SP-49 (cell line): Measurements from ENCODE around the gene TRAF7.

GRCh38 chr16:1933032-1933819 lies 9.8 kb downstream of the MSRB1 start:
- PRO-cap = no peak

DNA sequence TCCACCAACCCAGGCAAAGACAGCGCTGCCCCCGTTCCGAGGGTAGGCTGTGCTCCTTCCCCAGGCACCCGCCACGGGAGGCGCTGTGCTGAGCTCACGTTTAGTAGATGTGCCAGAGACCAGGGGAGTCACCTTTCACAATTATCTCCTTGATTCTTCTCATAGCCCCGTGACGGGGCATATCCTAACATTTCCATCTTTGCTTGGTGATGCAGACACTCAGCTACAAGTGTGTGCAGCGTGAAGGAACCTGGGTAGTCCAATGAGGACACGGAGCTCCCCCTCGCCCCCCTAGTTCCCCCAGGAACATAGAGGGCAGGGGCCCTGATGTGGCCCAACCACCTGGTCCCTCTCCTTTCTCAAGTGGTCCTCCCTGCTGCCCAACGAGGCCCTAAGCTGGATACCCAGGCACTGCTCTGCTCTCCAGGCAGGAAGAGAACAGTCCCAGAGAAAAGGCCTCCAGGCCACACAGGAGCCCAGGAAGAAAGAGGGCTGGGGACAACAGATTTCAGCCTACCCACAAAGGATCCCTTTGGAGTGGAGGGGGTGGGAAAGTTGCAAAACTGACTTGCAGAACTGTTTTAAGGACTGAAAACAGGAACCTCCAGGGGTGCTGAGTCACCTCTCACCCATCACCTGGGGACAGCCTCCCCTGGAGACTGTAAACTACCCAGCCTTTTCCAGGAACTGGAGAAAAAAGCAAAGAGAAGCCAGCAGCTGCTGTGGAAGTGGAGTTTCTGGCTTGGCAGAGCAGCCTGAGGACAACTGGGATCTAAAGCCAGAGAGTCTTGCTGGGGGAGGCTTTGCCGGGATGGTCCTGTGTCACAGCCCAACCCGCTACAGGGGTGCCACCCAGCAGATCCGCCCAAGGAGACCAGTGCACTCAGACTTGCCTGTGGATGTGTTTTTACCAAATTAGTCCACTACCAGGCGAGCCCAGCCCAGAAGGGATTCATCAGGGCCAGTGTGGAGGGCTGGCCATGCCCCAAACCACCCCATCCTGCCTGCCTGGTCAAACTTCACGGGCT lies 1.2 kb downstream of the MSRB1 start:
- PRO-cap = no peak

- PRO-cap = no peak
These were observed 2.3 kb downstream of the NDUFB10 start for GRCh38 chr16:1961379-1962246.

DNA sequence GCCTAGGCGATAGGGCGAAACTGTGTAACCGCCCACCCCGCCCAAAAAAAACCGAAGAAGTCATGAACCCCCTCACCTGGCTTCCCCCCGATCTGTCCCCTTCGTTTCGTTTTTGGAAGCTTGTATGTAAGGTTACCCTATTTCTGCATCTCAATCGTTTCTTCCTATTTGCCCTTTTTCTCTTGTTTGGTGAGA lies 1.2 kb downstream of the RPS2 start:
- PRO-cap = no peak

GRCh38 chr16:1979669-1980552 lies 1.4 kb downstream of the NOXO1 start:
- PRO-cap = no peak

DNA sequence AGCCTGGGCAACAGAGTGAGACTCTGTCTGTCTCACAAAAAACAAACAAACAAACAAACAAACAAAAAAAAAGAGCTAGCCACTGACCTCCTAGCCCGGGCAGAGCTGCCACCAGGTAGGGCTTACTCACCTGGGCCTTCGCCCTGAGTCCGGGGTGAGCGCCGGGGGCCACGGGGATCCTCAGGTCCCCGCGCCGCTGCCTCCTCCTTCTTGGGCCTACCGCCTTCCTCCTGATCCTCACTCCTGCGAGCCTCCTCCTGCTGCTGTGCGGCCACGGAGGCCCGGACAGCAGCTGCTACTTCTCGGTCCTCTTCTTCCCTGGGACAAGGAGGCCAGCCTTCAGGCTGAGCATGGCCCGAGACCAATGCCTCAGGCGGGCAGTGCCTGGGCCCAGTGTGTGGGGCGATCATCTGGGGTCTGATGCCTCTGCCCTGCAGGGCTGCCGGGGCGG lies 11.1 kb downstream of the SYNGR3 start:
- PRO-cap = no peak

GRCh38 chr16:2004615-2005479 lies 14.7 kb upstream of the NPW start:
- PRO-cap = no peak

GRCh38 chr16:2007887-2008580 lies 11.6 kb upstream of the NPW start:
- PRO-cap = no peak

DNA sequence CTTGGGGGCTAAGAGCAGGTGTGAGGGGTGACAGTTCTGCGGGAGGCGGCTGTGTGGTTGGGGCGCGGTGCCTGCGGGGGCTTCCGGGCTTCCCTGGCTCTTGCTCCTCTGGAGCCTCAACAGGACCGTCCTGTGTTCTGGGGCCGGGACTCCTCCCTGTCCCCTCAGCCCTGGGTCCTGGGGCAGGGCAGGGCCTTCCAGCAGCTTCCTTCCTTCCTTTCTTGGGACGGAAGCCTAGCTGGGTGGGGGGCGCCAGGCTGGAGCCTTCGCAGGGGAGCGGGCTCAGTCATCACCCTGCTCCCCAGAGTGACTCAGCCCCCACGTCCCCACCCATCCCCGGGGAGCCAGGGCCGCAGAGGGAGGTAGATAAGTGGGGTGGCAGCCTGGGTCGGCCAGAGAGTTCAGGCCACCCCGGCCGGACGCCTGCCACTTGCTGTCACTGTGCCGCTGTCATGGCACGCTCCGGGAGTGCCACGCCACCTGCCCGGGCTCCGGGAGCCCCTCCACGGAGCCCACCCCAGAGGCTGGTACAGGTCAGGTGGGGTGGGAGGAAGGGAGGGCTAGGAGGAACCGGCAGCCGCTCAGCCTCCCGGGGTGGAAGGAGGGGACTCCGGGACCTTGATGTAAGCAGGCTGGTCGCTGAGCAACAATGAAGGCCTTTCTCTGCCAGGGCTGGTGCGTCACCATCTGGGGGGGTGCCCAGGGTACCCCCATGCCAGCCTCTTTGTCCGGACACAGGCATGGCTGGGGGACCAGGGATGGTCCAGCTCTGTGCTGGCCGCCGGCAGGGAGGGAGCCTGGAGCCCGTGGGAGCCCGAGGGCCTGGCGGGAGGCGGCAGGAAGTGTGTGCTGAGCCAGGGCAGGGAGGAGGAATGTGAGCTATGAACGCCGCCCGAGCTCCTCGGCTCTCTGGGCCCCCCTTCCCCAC lies 6.5 kb downstream of the NHERF2 start:
- PRO-cap = no peak

- PRO-cap = no peak
These were observed 8.9 kb downstream of the NTHL1 start for GRCh38 chr16:2038737-2039209.

DNA sequence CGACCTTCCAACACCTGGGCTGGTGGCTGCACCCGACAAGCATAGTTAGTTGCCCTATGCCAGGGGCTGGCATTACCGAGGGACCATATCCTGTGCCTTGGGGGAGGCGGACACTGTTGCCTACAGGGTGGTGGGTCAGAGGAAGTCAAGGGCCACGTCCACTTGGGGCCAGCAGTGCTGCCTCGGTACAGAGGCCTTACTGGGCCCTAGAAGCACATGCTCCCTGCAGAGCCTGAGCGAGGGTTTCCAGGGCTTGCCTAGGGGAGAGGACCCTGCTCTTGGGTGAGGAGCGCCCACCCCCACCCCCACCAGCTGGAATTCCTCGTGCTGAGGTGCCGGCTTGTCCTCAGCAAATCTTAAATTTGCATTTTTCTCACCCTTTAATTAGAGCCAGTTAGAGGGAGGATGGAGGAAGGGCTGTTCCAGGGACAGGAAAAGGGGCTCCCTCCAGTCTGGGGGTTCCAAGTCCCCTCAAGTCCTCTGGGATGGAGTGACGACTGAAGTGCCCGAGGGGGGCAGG lies 1.8 kb downstream of the RAB26 start:
- PRO-cap = no peak

DNA sequence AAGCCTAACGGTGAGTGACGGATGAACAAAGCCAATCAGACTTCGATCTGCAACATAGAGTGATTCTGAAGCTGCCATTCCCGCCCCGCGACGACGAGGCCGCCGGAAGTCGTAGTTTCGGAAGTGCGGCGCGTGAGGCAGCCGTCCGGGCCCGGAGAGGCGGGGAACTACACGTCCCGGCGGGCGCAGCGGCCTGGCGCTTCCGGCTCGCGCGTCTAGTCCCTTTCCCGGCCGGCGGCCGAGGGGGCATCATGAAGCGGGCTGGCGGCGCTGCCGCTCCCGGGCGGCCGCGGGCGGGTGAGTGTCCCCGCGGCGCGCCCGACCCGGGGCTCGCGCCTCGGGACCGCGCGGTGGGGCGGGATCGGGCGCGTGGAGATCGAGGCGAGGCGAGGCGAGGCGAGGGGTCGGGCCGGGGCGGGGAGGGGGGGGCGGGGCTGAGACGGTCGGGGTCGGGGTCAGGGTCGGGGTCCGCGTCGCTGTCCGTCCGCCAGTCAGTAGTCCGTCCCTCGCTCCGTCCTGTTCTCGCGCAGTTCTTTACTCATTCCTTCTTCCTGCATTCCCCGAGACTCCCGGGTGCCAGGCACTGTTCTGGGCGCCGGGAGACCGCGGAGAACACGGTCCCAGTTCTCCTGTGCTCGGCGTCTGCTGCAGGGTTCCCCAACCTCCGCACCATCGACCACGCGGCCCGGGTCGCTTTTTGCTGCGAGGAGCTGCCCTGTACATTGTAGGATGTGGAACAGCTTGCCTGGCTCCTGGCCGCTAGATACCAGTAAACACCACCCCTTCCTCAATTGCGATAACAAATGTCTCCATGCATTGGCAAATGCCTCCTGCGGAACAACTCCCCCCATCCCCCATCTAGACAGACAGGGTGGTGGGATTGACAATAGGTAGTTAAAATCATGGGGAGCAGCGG lies at the start of gene TRAF7:
Gene TRAF7, plus strand, starts transcription at position 221 of the 916 bp plus-strand sequence.
- PRO-cap = no peak

- PRO-cap = no peak
These were observed 2.1 kb downstream of the TRAF7 start for GRCh38 chr16:2157274-2158565.

DNA sequence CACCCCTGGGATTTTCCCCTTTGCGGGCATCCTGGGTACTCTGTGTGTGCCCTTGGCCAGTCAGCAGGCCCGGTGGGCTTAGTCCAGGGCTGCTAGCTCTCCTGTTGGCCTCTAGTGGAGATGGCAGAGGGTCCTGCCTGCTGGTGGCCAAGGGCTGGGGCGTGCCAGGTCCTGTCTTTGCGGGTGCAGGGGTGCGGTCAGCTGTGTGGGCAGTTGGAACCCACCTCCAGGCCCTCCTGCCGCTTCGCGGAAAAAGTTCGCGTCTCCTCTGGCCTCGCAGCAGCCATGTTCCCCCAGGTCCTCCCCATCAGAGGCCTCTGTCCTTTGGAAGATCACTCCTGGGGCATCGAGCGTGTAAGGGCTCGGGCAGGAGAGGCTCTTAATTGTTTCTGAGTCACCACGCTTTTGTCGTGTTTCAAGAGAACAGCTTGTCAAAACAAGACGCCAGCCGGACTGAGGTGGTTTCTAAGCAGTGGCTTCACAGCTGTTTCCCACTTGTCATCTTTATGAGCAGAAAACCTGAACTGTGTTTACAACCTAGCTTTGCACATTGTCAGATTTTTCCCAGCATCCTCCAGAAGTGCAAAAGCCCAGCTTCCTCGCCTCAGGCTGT lies 5.1 kb upstream of the DNASE1L2 start:
- PRO-cap = no peak

- PRO-cap = no peak
These were observed 4.6 kb downstream of the ECI1 start for GRCh38 chr16:2246753-2247155.

GRCh38 chr16:2533425-2533890 lies 2.2 kb upstream of the CEMP1 start:
- PRO-cap = no peak

DNA sequence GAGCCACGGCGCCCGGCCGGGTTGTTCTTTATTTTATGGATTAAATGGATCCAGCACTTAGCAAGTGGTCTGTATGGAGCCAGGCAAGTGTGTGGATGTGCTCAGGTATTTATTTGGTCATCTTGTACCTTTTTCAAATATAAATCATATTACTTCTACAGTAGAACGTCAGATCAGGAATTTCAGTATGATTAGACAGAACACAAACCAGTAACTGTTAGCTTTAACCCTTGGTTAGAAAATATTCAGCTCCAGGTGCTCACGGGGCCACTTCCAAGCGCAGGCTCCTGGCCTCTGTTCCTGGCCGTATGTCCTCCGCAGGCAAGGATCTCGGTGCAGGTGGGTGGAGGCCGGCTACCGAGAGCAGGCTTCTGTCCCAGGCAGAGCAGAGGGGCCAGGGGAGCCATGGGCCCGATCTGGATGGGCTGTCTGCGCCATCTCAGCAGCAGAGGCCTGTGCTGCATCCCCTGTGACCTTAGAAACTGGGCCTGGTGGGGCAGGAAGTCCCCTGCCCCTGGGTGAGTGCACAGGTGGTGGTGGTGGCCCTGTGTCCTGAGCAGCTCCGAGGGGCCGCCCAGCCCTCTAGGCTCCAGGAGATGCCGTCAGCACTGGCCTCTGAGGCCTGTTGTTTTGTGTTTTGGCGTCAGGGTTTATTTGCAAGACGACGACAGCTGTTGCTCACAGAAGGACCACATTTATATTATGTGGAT lies 58.8 kb downstream of the PDPK1 start:
- PRO-cap = no peak

- PRO-cap = no peak
These were observed 18.1 kb upstream of the KCTD5 start for GRCh38 chr16:2663960-2664977.

DNA sequence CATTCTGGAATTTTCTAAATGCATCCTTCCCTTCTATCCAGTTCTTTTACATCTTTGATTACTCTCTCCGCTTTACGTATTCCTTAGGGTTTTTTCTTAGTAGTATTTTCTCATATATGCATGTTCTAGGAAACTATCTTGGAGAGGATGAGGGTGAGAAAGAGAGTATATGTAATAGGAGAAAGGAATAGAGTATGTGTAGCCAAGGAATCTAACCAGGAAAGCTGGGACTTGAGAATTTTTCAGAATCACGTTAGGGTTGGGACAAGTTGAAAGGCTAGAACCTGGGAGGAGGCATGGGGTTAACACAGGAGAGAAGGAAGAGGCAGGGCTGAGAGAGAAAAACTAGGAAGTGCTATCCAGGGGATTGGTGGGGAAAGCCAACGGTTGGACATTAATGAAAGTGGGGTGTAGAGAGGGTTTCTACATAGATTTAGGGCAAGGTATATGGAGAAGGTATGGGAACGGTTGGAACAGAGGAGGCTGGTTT lies 2.6 kb downstream of the SRRM2 start:
- PRO-cap = no peak

DNA sequence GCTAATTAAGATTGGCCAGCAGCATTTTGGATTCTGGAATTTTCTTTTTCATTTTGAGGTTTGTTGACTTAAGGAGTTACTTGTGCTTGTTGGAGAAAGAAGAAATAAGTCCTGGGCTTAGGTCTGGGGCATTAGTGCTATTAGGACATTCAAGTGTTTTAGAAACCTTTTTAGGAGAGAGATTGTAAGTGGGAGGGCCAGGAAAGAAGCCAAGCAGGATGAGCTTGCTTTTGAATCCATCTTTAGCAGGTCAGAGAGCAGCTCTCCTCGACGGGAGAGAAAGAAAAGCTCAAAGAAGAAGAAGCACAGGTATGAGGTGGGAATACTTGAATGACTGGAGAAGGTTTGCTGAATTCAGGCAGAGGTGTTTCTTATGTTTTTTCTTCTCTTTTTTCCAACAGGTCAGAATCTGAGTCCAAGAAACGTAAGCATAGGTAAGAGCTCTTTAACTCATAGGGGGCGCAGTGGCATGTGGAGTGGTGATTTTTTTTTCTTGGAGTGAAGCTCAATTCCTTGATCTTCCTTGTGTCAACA lies 6.4 kb downstream of the SRRM2 start:
- PRO-cap = no peak